Skeletal muscle satellite cell (primary cell): ENCODE data around the gene CA5A.

DNA sequence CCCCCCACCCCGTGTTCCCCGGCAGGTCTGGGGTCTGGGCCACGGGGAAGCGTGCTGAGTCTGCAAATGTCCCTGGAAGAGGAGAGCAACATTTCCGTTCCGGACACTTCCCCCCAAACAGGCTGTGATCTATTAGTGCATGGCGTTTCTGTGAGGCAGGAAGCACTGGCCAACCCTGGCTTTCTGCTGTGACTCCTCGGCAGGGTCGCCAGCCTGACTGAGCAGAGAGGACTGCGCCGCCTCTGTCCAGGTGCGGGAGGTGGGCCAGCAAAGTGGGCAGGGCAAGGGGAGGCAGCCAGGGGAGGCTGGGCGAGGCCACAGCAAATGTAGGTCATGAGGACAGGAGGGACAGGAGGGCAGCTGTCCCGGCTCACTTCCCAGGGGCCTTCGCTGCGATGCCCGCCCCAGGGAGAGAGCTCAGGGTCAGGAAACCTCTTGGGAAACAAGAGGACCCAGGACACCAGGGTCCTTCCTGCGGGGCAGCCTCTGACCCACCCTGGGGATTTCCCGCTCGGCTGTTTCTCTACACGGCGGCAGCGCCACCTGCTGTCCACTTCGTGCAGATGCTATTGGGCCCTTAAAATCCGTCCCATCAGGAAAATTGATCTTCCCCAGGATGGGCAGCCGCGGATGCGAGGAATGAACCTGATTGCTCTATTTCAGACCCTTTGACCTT is 9.5 kb downstream of the FOXF1 start:
- CAGE, long polyA plus RNA: no peak

DNA sequence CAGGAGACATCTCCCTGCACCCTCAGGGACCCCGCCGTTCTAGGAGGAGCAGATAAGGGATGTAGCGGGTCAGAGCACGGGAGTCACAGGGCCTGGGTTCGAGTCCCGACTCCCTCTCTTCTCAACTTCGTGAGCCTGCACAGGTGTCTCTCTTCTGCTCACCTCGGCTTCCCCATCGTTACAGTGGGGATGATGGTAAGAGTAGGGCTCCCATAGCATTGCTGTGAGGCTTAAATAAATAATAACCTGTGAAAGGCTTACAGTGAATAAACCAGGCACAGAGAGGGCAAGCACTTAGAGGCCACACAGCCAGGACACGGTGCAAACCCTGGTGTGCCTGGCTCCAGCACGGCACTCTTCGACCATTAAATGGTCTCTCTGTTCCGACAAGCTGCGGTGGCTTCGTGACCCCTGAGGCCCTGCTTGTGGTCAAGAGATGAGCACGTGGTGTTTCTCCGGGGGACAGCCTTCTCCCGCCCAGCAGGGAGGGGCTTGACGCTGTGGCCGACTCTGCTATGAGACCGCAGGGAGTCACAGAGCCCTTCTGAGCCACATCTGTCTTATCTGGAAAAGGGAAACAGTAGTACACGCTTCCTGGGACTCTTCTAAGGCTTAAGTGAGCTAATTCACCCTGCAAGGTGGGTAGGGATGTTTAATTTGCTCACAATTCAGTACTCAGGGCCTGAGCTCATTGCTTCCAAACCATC is 10.4 kb downstream of the FOXF1 start:
- CAGE, long polyA plus RNA: no peak

GRCh38 chr16:86530438-86531008 is 20.2 kb downstream of the FOXF1 start:
- CAGE, long polyA plus RNA: no peak

- CAGE, long polyA plus RNA: no peak
Observed at GRCh38 chr16:86555399-86555886, 408 bp upstream of the MTHFSD start.

GRCh38 chr16:86844580-86845147 is 266.3 kb downstream of the FOXL1 start:
- CAGE, long polyA plus RNA: no peak

- CAGE, long polyA plus RNA: no peak
Observed at GRCh38 chr16:86960839-86961262, 356.3 kb downstream of the C16orf95 start.

GRCh38 chr16:87074640-87075441 is 242.4 kb downstream of the C16orf95 start:
- CAGE, long polyA plus RNA: no peak

DNA sequence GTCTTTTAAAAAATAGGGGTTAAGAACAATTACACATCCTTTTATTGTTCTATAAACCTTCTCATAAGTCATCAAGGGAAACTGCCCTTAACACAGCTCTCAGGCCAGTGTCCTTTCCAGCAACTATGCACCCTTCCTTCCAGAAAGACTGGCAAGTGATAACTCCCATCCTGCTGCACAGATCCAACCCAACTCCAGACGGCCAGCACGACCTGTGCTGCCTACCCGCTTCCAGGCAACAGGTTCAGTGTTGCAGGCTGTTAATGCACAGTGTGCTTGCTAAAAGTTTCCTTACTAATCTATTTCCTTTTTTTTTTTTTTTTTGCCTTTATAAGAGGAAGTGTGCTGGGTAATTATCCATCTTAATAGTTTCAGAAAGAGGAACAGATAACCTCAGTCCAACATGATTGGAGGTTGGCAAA is 15.2 kb downstream of the FBXO31 start:
- CAGE, long polyA plus RNA: no peak

GRCh38 chr16:87384709-87384991 is 1.1 kb upstream of the FBXO31 start:
- CAGE, long polyA plus RNA: no peak

GRCh38 chr16:87492062-87492517 is 734 bp downstream of the ZCCHC14 start:
- CAGE, long polyA plus RNA: no peak

GRCh38 chr16:87648184-87648652 is 45.9 kb downstream of the JPH3 start:
- CAGE, long polyA plus RNA: no peak

- CAGE, long polyA plus RNA: no peak
Observed at GRCh38 chr16:87762276-87763258, 3.2 kb downstream of the KLHDC4 start.

- CAGE, long polyA plus RNA: no peak
Observed at GRCh38 chr16:87845796-87846872, 23.2 kb downstream of the SLC7A5 start.

DNA sequence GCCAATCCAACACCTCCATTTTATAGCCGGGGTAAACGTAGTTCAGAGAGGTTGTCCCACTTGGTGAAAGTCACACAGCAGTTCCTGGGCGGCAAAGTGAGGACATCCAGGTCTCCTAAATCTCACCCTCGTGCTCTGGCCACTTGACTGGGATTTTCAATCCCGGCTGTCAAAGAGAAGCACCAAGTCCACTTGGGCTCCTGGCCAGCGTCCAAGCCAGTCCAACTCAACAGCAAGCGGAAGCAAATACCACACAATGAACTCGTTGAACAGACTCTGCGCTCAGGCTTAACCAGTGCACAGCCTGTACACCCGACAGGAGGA is 10.8 kb downstream of the SLC7A5 start:
- CAGE, long polyA plus RNA: no peak

DNA sequence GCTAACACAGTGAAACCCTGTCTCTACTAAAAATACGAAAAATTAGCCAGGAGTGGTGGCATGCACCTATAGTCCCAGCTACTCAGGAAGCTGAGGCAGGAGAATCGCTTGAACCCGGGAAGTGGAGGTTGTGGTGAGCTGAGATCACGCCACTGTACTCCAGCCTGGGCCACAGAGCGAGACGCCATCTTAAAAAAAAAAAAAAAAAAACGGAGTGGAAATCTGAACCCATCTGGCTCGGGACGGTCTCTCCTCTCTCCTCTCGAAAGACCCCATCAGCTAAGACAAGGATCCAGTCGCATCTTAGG is 394 bp downstream of the CA5A start:
- CAGE, long polyA plus RNA: no peak

DNA sequence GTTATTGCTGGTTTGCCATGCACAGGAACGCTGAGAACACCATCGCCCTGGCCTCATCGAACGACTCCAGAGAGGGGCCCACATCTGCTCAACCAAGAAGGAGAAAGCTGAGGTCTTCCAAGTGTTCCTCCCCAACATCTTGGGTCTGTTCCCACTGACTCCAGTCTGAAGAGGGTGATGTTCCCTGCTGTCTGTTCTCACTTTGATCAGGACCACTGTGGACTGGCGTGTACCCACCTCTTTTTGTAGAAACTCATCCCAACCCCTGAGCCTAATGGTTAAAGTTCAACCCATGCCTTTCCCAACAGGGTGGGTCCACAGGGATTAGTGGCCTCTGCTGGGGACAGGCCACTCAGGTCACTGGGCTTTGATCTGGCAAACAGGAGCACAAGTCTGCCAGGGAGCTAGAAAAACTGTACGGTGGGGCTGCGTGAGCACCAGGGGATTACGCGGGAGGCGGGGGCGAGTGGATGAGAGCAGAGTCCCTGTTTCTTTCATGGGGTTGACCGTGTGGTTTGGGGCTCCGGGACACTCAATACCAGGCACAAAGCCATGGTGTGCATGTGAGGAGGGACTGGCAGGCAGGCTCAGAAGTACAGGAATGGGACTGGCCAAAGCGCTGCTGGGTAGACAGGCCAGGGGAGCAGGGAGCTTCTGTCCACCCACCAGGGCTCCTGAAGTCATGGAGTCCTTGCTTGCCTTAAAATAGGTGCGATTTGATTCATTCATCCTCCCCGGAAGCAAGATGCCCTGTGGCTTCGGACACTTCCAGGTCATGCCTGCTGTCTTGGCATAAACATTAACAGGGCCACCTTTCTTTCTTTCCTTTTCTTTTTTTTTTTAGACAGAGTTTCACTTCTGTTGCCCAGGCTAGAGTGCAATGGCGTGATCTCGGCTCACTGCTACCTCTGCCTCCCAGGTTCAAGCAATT is at the start of gene CA5A:
Gene CA5A (minus strand): TSS at position 217 of the 931 bp plus-strand sequence.
- CAGE, long polyA plus RNA: no peak

- CAGE, long polyA plus RNA: no peak
Observed at GRCh38 chr16:87963166-87963861, 12.1 kb downstream of the BANP start.

GRCh38 chr16:88245071-88245666 is 137.6 kb upstream of the ZNF469 start:
- CAGE, long polyA plus RNA: no peak

- CAGE, long polyA plus RNA: no peak
Observed at GRCh38 chr16:88303893-88304697, 78.7 kb upstream of the ZNF469 start.

DNA sequence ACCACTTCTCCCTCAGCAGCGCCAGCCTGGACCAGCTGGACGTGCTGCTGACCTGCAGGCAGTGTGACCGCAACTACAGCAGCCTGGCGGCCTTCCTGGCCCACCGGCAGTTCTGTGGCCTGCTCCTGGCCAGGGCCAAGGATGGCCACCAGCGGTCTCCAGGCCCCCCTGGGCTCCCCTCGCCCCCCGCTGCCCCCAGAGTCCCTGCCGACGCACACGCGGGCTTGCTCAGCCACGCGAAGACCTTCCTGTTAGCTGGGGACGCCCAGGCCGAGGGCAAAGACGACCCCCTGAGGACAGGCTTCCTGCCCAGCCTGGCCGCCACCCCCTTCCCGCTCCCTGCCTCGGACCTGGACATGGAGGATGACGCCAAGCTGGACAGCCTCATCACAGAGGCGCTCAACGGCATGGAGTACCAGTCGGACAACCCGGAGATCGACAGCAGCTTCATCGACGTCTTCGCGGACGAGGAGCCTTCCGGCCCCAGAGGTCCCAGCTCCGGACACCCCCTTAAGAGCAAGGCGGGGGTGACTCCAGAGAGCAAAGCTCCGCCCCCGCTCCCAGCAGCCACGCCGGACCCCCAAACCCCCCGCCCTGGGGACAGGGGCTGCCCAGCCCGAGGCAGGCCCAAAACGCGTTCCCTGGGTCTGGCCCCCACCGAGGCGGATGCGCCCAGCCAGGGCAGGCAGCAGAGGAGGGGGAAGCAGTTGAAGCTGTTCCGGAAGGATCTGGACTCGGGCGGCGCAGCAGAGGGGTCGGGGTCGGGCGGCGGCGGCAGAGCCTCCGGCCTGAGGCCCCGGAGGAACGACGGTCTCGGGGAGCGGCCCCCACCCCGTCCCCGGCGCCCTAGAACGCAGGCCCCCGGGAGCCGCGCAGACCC is 23.2 kb upstream of the ZFPM1 start:
- CAGE, long polyA plus RNA: no peak